ENCODE data around the genes ZC3H8, RGPD8 and CHCHD5.

GRCh38 chr2:112220767-112222025 is 33.6 kb downstream of the ZC3H8 start:
- PRO-cap = no peak
- RAMPAGE, long total RNA, 4 experiments = start-site peak on the minus strand in 2 of 4 experiments, at chr2:112221235-112221515 at its widest, 9 to 11 reads per replicate

- PRO-cap = no peak
- RAMPAGE, long total RNA, 4 experiments = start-site peak on the minus strand in 1 of 4 experiments, at chr2:112222243-112222503 at its widest, 12 reads per replicate
Measured at GRCh38 chr2:112222048-112222627, 32.7 kb downstream of the ZC3H8 start.

DNA sequence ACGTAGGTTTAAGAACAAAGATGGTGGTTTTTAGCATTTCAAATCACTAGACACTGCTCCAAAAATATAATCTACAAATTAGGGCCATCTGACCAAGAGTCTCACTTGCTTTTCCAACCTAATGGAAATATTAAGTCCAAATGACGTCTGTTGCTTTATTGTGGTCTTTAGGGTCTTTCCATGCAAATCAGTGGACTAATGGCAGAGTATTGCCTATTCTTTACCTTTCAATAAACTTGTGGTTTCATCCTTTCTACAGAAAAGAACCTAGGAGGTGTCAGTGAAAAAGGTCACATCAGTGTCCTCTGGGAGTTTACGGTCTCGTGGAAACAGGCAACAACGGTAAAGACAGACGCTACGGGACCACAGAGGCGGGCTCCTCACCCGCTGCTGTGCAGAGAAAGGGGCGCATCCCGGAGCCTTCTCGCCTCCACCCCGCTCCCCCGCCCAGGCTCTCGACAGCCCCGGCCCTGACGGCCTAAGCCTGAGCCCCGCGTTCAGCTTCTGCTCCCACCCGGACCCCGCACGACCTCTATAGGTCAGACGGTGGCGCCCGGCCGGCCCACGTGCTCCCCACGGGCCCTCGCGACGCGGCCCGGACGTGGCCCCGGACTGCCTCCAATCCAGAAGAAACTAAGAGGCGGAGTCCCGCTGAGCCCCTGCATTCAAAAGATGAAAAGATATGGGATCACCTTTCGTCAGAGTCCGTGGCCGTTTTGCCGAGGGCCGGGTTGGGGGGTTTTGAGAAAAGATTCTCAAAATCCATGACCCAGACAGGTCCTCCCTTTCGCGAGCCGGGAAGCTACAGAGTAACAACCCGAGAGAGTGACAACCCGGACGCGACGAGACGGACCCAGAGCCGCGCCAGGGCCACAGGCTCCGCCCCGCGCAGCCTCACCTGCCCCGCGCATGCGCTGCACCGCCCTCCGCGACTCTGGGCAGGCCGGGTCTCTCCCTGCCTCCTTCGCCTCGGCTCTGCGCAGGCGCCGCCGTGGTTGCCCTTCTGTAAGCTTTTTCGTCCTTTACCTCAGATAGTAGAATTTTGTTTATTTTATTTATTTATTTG is at the start of gene ZC3H8:
TSS of gene ZC3H8 (minus strand) at position 827 of the 1,066 bp plus-strand sequence.
- PRO-cap = bidirectional peak, plus-strand start at position 626 of the sequence, minus-strand start at position 506 of the sequence; bidirectional peak, plus-strand start at position 925 of the sequence, minus-strand start at position 827 of the sequence
- RAMPAGE, long total RNA, 4 experiments = start-site peak on the minus strand in 4 of 4 experiments, centred at positions 818 to 858 of the sequence, 32 to 122 reads per replicate

GRCh38 chr2:112324900-112325157 is 49.4 kb downstream of the ZC3H6 start:
- PRO-cap = no peak
- RAMPAGE, long total RNA, 4 experiments = start-site peak on the plus strand in 1 of 4 experiments, at chr2:112324960-112325029 at its widest, 17 reads per replicate

DNA sequence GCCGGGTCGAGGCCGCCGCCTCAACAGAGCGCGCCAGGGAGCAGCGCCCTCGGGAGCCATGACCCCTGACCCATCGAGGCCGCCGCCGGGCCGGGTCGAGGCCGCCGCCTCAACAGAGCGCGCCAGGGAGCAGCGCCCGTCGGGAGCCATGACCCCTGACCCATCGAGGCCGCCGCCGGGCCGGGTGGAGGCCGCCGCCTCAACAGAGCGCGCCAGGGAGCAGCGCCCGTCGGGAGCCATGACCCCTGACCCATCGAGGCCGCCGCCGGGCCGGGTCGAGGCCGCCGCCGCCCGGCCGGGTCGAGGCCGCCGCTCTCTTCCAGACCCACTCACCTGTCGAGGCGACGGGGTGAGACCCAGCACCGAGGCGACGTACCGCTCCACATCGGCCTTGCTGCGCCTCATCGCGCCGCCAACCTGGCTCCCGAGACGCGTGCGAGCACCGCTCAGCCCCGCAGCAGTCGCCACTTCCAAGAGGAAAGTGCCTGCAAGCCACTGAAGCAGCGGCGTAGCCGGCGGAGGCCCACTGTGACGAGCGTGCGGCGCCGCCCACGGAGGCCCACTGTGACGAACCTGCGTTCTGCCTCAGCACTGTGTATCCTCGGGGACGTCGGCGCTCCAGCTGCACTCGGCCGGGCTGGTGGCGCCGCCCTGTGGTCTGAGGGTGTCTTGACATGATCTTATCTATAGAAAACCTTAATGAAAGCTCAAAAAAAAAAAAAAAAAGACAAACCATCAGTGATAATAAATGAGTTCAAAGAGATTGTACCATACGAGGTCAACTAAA is at the start of gene RGPD8:
TSS of gene RGPD8 (minus strand) at position 597 of the 787 bp plus-strand sequence.
- PRO-cap = no peak
- RAMPAGE, long total RNA, 4 experiments = no peak in any of the 4 experiments

GRCh38 chr2:112520599-112521401 is 21.5 kb upstream of the POLR1B start:
- PRO-cap = no peak
- RAMPAGE, long total RNA, 4 experiments = no peak in any of the 4 experiments

GRCh38 chr2:112543130-112543703 is 952 bp downstream of the POLR1B start:
- PRO-cap = no peak
- RAMPAGE, long total RNA, 4 experiments = start-site peak on the plus strand in 1 of 4 experiments, at chr2:112543208-112543334 at its widest, 7 reads per replicate

DNA sequence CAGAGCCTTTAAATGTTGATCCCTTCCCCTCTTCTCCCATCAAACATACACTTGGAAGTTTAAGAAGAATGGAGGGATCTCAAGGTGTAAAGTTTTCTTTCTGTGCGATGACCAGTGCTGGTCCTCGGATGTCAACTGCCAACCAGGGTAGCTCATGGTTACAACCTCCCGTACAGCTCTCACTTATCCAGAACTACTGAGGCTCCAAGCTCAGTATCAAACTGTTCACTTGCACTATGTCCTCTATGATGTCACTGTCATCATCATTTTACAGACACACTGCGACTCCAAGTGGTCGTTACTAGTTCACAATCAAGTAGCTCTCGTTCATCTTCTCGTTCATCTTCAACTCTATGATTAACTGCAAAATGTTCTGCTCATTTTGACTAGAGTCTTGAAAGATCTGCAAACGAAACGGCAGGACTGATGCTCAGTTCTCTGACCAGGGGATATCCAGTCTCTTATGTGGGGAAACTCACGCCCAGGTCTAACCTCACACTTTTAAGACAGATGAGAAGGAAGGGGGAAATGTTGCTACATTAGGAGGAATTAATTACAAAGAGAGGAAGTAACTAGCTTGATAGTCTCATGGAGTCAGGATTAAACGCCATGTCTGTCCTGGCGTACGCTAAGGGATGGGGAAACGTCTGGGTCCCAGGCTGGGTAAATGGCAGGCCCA is 929 bp upstream of the CHCHD5 start:
- PRO-cap = no peak
- RAMPAGE, long total RNA, 4 experiments = start-site peak on the minus strand in 1 of 4 experiments, centred at position 361 of the sequence, 8 reads per replicate

GRCh38 chr2:112584020-112585014 is at the start of gene CHCHD5:
Gene CHCHD5, plus strand, starts transcription at chr2:112584609.
- PRO-cap = bidirectional peak, plus-strand start at chr2:112584636, minus-strand start at chr2:112584350; bidirectional peak, plus-strand start at chr2:112584909, minus-strand start at chr2:112584815
- RAMPAGE, long total RNA, 4 experiments = start-site peak on the plus strand in 4 of 4 experiments, at chr2:112584443-112584628 at its widest, 6 to 233 reads per replicate; start-site peak on the minus strand in 1 of 4 experiments, at chr2:112584781-112584811 at its widest, 5 reads per replicate

- PRO-cap = unidirectional peak, minus-strand start at chr2:112646602
- RAMPAGE, long total RNA, 4 experiments = no peak in any of the 4 experiments
Measured at GRCh38 chr2:112646537-112647008, 834 bp downstream of the SLC20A1 start.

- PRO-cap = no peak
- RAMPAGE, long total RNA, 4 experiments = no peak in any of the 4 experiments
Measured at GRCh38 chr2:112794015-112794516, 9.8 kb upstream of the IL1A start.

GRCh38 chr2:112824207-112824803 is 12.3 kb downstream of the IL1B start:
- PRO-cap = no peak
- RAMPAGE, long total RNA, 4 experiments = no peak in any of the 4 experiments

DNA sequence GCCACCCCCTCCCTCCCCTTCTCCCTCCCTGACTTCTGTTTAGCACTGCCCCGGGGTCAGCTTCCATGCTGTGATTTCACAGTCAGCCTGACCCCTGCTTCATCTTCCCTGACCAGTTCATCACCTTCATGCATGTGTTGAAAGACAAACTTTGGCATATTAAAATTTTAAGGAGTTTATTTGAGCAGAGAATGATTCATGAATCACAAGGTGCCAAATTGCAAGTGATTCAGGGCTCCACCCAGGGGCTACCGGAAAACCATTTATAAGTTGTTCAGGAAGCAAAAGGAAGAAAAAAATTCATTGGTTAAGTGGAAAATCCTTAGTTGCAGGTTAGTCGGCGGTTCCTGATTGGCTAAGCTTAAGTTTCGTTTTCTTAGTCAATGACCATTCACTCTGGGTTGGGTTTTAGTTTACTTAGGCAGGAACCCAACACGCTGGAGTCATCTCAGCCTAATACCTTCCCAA is 10.6 kb downstream of the IL1F10 start:
- PRO-cap = no peak
- RAMPAGE, long total RNA, 4 experiments = no peak in any of the 4 experiments

DNA sequence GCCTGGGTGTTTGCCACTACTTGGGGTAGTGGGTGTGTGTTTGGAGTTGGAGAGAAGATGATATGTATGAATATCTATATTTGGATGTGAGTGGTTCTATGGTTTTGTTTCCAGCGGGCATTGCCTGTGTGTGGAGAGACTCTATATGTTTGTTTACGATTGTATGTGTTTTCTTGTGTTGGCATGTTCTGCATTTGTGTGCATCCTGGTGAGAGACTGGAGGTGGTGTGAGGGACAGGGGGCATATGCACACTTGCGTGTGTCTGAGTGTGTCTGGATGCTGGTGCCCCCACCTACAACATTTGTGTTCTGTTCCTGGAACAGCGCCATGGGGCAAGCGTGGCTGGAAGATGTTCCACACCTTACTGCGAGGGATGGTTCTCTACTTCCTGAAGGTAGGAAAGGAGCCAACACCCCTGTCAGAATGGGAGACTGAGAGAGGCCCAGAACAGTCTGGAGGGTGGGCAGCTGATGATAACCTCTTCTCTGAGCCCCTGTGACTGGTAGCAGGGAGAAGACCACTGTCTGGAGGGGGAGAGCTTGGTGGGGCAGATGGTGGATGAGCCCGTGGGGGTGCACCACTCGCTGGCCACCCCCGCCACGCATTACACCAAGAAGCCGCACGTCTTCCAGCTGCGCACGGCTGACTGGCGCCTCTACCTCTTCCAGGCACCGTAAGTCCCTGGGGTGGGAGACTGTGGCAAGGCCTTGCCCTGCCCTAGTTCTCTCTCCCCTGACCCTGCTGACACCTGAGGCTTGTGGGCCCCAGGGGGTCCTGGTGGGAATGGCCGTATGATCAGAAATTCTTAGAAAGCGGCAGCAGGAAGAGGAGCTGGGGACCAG is 23.7 kb downstream of the PSD4 start:
- PRO-cap = no peak
- RAMPAGE, long total RNA, 4 experiments = no peak in any of the 4 experiments

DNA sequence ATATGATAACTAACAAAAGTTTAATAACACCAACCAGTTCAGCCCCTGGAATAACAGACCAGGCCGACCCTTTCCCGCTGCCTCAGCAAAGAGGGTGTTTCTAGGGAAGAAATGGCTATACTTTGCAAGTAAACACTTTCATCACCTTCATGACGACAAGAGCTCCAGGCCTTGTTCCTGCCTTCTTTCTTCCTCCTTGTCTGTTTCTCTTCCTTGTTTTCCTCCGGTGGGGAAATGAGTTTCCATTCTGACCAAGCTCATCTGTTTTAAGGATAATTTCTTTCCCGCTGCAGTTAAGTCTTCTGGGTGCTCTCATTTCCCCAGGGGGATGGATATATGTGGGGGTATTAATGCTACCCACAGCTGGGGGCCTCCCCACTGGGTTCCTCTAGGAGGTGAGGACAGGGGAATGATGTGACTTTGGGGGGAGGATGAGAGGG is 38.0 kb downstream of the PSD4 start:
- PRO-cap = unidirectional peak, minus-strand start at position 93 of the sequence
- RAMPAGE, long total RNA, 4 experiments = no peak in any of the 4 experiments

DNA sequence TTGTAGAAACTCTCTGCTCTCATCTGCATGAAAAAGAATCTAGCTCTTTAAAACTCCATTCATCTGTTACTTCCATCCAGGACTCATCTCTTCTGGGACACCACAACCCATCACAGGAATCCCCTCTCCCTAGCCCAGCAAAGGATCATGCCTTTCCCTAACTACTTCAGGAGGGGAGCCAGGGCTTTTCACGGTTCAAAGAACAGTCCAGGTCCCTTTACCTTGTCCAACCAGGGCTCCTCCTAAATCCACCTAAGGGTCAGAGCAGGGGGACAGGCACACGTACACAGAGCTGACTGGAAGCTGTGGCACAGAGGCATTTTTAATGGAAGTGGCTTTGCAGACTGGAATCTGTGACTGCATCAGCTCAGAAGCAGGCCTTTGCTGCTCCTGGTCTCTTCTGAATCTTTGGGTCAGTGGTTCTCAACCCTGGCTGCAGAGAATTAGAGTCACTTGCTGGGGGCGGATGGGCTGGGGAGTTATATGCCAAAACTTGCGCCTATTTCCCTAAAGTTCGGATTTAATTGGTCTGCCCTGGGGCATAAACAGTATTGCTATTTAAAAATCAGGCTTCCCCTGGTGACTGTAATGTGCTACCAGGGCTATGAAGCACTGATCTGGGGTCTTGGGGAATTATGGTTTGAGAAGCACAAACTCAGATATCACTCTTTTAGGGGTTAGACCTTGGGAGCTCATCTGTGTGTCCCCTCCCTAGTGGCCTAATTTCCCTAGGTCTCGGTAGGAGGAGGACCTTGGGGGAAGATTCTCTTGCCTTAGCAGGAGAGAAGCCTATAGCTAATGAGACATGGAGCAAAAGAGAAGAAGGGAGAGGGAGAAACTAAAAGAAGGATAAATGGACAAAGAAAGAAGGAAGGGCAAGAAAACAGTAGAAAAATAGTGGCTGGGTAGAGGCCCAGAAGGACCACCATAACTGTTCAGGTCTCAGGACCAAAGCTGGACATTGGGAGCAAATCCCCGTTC is 32.7 kb downstream of the PAX8 start:
- PRO-cap = no peak
- RAMPAGE, long total RNA, 4 experiments = no peak in any of the 4 experiments

DNA sequence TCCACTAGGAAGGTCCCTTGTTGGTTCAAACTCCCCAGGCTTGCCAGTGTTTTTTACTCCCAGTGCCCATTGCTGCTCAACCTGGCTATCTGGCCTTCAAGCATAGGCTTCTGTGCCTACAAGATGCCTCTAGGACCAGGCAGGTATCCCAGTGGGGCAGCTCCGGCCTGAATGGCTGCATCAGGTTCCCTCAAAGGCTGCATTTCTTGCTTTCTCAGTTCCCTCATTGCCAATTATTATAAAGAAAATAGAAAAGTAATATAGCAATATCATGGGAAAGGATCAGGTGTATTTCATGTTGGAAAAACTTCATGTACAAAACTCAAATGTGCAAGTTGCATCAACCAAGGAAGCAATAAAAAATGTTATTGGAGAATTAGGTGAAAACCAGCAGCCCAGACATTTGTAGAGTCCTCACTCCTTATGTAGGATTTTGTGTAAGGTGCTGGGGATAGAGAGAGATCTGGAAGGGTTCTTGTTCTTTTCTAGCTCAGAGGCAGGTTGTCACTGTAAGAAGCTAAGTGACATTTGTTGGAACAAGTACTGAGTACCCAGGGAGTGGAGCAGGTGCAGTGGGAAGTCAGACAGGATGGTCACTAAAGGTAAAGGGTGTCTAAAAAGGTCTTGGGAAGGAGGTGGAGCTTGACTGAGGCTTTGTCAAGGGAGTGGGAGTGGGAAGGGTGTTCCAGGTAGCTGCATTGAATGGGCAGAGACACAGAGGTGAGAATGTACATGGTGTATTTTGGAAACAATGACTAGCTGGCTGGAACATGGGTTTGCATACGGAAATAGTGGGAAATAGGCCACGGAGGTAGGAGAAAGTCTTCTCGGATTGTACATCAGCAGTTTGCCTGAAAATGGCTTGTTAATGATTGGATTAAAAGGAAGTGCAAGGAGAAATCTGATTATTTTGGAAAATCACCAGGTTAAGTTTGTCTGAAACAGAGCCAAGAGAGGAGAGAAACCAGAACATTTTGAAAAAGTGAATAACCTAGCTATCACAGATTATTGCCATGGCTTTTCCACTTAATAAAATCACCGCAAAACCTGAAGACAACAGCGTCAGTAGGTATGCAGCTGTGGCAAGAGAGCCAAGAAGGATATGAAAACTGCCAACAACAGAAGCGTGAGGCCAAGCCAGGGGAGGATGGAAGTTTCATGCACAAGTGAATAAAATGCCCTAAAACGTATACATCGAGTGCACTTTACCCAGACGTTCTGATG is 14.2 kb downstream of the PAX8 start:
- PRO-cap = no peak
- RAMPAGE, long total RNA, 4 experiments = start-site peak on the plus strand in 1 of 4 experiments, centred at positions 357 to 765 of the sequence, 8 to 11 reads per replicate

DNA sequence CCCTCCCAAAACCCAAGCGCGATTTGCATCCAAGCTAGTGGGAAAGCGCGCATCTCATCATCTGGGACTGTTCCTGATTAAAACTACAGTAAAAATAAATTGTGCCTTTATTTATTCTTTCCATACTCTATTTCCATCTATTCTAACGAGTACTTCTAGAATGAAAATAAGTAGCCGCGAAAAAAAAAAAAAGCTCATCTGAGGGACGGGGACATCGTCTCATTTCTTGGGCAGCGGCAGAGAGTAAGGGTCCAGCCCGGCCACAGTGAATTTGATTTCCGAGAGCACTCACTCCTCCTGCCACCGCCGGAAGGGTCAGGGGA is 2.3 kb downstream of the PAX8 start:
- PRO-cap = unidirectional peak, minus-strand start at position 188 of the sequence
- RAMPAGE, long total RNA, 4 experiments = no peak in any of the 4 experiments

DNA sequence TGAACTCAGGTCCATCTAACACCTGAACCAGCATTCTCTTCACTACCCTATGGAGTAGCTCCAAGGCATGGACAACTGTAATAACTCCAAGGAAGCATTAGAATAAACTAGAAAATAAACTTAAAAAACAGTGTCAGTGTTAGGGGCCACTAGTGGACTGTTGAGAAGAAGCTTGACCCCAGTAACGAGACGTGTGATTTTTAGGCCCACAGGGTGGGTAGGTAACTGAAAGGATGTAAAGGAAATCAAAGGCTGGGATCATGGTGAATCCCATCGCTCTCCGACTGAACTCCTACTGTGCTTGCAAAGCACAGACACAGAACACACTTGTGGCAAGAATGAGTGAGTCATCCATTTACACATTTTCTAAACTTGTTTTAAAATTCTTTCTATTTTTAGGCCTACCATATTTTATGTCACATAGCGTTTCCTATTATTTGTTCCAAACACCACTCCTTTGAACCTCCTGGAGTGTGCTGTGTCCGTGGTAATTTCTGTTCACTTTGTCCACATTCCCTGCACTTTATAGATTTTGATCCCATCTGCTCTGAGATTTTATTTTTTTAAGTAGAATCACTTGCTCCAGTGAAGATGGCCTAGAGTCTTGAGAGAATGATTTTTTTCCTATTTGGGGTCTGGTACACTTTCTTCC is 6.2 kb upstream of the PAX8 start:
- PRO-cap = no peak
- RAMPAGE, long total RNA, 4 experiments = no peak in any of the 4 experiments

DNA sequence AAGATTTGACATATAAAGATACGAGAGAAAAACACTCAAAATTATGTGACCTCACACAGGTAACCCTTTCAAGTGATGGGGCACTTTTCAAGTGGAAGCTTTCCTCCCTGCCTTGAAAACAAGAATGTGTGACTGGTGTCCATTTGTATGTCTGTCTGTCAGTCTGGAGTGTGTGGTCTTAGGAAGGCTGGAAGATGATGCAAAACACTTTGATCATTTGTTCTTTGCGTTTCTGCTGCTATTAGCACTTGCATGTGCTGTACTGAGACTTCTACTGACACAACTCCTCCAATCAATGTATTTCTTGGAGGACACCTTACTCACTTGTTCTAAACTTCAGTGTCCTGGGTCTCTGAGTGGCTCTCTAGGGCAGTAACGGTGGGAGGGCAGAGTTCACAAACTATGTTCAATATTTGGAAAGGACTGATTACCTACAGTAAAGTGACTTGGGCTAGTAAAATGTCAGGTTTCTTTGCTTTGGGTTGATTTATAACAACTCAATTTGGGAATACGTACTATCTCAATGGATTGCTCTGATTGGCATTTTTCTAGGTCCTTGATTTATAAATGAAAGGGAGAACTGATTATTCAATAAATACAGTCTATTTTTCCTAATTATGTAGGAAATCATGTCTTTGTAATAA is 49.3 kb upstream of the PAX8 start:
- PRO-cap = no peak
- RAMPAGE, long total RNA, 4 experiments = no peak in any of the 4 experiments

All from Peyer's patch (tissue), 4 donors.